Placental epithelial cell (primary cell): ENCODE measurements around the gene CCZ1.

DNA sequence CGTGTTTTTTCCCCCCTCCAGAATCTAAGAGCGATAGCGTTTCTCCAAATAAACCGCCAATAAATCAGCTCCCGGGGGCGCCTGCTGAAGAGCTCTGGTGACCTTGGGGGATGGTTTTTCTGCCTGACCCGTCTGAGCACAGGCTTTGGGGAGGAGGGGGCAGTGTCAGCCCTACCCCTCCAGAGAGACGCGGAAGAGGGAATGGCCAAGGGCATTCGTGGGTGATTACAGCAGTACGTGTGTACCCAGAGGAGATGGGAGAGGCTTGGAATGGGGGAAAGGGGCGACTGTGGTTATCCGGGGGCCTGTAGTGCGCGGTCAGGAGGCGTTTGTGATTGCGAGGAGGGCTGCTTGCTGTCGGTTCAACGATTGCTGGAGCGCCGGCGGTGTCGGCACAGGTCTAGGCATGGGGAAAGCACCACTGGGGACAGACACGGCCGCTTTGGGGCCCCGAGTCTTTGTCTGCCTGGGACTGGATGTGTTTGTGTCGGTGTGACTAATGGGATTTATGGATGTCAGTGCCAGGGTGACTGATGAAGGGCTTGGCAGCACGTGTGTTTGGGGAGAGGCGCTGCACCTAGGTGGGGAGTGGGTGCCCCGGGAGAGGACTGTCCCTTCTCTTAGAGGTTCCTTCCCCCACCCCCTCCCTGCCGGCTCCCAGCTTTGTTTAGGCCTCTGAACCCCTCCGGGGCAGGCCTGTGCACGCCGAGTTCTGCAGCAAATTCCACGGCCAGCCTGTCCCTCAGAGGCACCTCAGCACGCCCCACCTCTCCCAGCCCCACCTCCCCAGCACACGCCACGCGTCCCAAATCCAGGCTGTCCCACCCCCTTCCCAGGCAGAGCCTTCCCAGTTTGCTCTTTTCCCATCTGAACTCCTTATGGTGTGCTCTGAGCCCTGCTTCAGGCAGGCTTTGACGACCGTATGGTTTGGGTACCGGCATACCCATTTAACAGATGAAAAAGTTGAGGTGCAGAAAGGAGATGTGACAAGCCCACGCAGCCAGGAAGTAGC is 6.2 kb upstream of the TNRC18 start:
- CAGE, long polyA plus RNA, result no peak

- CAGE, long polyA plus RNA, result no peak
Measured at GRCh38 chr7:5492561-5493054, 21.0 kb downstream of the FBXL18 start.

- CAGE, long polyA plus RNA, result no peak
Measured at GRCh38 chr7:5495213-5495496, 18.5 kb downstream of the FBXL18 start.

DNA sequence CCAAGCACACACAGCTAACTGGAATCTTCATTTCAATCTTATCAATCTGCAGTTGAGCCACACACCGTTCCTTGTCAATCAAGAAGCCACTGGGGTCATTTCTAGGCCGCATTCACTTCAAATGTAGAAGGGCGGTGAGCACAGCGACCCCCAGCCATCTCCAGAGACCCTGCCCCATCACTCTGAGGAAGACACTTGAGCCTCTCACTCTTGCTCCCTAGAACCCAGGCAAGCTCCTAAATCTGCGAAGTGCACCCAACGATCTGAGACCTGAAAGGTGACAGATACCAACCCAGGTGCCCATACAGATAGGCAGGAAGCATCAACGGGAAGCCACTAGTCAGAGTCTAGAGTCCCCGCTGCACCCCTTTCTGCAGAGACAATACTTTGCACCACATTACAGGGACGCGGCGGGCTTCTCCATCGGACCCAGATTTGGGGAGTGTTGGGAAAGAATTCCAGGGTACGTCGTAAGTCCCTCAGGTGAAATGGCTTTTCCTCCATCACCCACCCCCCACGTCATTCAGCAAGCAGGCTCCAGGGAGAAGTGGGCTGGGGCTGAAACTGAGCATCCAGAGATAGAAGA is 819 bp downstream of the FBXL18 start:
- CAGE, long polyA plus RNA, result no peak

DNA sequence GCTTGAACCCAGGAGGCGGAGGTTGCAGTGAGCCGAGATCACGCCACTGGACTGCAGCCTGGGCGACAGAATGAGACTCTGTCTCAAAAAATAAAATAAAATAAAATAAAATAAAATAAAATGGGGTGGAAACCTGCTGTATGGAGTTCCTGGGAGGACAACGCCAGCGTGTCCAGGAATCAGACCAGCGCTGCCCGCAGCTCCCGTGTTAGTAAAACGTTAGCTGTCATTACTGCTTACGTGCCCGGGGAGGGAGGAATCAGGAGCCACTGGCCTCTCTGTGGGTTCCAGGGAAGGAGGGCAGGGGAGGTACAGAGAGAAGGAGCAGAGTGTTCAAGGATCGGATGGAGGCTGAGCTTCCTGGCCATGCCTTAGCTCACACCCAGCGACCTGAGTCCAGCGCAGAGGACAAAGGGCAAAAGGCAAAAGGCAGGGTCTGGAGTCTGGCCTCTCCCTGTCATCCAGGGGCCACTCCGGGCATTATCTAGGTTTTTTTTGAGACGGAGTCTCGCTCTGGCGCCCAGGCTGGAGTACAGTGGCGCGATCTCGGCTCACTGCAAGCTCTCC is 22.2 kb upstream of the ACTB start:
- CAGE, long polyA plus RNA, result no peak

DNA sequence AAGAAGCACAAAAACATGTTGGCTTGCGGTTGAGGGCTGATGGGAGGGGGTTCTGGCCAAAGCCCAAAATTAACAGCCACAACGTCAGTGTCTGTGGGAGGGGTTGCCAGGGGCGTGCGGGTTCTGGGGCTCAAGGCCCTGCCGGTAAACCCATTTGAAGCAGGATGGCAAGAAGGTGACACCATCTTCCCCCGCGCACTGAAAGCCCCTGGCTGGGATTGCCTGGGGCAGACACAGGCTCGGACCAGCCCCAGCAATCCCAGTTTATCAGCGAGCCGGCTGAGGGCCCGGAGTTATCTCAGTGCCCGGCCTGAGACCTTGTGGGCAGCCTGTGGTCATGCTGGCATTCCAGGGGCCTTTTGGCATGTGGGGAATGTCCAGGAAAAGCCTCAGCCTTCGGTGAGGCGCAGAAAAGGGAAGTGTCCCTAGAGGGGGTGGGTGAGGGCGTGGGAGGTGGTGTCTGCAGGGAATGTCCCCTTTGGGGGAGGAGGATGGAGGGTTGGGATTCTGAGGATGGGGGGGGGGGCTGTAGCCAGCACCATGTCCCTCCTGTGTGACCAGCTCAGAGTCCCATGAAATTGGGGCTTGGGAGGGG is 1.2 kb upstream of the FSCN1 start:
- CAGE, long polyA plus RNA, result no peak

DNA sequence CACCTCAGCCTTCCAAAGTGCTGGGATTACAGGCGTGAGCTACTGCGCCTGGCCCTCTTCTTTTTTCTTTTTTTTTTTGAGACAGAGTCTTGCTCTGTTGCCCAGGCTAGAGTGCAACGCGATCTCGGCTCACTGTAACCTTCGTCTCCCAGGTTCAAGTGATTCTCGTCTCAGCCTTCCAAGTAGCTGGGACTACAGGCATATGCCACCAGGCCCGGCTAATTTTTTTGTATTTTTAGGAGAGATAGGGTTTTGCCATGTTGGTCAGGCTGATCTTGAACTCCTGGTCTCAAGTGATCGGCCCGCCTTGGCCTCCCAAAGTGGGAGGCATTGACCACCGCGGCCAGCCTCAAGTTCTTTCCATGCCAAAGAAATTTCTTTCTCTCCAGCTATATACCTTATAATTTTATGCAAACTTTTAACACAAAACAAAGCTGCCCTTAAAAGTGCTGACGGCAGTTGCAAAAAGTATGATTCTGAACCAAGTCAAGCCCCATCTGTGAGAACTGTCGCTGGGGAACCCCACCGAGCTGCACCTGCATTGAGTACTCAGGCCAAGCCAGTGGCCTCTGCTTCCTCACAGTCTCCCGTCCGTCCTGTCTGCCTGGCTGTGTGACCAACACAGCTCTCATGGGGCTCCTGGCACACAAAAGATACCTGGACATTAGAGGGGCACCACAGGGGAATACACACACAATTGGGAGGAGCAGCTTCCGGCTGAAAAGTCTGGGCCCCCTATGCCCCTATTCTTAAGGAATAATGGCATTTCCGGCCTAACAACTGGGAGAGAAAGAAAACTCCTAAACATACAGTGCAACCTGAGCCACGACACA is 83.6 kb downstream of the FSCN1 start:
- CAGE, long polyA plus RNA, result no peak

GRCh38 chr7:5691670-5691884 is 89.9 kb downstream of the RNF216 start:
- CAGE, long polyA plus RNA, result no peak

DNA sequence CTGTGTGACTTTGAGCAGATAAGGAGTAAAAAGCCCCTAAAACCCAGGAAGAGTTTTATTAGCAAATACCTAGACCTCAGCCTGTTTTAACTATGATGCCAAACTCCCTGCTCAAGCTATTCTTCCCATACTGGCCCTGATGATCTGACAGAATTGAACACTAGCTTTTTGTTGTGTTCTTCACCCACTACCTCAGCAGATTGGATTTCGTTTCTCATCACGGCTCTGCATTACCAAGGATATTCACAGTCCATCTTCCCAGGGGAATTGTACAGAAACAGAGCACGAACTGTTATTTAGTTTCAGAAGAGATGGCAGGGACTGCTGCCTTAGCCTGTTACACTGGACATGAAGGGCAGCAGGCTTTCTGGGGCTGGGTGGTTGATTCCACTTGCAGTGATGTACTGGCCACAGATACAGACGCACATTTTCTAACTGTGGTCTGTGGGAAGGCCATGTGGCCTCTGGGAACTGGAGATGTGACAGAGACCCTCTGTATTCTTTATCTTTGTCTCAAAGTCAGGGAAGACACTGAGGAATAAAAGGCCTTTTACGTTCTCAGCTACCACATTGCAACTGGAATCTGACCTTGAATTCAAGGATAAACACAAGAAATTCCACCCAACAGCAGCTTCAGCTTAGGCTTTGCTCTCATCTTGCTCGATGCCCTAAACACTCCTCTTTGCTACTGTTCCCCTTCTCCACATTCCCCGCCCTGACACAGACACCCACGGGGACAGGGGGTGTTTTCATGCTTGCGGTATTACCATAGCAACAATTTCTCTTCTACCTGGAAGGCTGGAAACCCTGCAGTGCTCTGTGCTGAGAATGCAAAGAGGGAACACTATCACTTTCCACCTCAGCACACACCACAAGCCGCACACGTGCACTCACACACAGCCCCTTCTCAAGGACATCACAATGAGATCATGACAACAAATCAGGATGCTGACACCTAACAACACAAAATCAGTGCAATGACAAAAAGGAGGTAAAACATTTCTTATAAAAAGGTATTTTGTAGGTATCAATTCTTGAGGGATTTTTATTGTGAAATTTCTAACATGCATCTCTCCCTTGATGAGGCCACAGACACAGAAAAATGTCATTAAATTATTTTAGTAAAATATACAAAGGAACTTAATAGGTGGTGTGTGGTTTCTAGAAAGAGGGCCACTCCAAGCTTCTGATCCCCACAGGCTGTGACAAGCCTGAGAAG is 81.7 kb downstream of the RNF216 start:
- CAGE, long polyA plus RNA, result no peak

- CAGE, long polyA plus RNA, result no peak
Measured at GRCh38 chr7:5831034-5831833, 49.4 kb upstream of the OCM start.

DNA sequence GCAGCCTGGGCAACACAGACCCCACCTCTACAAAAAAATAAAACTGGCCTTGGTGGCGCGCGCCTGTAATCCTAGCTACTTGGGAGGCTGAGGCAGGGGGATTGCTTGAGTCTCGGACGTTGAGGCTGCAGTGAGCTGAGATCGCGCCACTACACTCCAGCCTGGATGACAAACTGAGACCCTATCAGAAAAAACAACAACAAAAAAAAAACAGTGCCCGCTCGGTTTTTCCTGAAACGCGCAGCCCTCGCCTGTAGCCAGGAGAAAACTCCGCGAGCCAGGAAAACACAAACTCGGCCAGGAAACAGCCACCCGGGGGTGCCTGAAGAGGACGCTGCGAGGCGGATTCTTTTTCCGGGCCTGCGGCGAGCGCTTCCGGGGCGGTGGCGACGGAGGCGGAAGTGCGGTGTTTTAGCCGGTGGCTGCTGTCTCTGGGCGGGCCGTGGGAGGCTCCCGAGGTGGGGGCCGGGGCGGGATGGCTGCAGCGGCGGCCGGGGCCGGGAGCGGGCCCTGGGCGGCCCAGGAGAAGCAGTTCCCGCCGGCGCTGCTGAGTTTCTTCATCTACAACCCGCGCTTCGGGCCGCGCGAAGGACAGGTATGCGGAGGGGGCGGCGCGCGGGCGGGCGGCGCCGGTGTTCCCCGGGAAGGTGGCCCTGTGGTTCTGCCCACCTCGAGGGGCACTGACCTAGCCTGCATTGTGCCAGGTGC is at the start of gene CCZ1:
Gene CCZ1, plus strand, starts transcription at position 409 of the 708 bp plus-strand sequence.
- CAGE, long polyA plus RNA, result no peak

DNA sequence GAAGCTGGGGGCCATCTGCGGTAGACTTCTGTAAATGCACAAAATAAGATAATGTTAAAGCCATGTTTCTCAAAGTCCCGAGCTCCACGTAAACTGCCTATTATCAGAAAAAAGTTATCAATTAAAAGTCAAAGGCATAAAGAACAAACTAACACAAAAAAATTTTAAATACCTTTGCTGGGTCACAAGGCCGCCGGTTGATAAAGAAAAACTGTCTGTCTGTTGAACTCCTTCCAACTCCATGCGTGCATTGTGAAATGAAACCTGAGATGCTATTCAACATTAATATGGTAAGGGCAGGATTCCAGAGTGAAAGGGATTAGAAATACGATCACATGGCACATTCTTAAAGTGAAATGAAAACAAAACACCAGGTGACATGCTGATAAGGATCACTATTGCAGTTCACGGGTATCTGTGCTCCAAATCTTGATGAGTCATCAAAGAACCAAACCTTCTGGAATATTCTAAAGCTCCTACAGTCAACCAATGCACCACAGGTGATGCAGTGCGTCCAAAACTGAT is 13.4 kb downstream of the PMS2 start:
- CAGE, long polyA plus RNA, result no peak

DNA sequence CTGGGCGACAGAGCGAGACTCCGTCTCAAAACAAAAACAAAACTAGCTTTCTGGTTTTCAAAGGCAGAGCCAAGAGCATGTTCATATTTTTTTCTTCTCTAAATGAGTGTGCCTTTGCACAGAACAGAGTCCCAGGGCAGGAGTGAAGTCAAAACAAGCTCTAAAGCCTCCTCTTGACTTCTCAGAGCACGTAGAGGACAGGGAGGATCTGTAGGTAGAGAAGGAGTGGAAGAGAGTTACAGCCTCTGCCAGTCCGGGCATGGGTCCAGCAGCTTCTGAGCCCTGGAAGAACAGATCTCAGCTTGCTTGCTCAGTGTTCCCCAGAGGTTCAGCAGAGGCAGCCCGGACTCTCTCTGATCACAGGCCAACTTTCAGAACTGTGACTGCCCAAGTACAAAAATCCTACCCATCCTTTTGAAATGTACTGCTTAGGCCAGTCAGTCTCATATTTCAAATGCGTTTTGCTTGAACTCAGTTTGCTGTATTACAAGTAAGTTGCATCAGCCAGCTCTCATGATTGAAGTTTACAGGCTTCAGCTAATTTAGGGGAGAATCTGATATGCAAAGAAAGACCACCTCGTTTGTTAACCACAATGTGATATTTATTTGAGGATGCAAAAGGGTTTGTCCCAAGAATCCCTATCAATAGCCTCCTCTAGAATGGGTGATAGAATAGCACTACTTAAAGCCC is 6.8 kb downstream of the AIMP2 start:
- CAGE, long polyA plus RNA, result no peak

- CAGE, long polyA plus RNA, result no peak
Measured at GRCh38 chr7:6154485-6155376, 50.0 kb downstream of the USP42 start.

GRCh38 chr7:6213466-6214067 is 58.9 kb downstream of the CYTH3 start:
- CAGE, long polyA plus RNA, result no peak

DNA sequence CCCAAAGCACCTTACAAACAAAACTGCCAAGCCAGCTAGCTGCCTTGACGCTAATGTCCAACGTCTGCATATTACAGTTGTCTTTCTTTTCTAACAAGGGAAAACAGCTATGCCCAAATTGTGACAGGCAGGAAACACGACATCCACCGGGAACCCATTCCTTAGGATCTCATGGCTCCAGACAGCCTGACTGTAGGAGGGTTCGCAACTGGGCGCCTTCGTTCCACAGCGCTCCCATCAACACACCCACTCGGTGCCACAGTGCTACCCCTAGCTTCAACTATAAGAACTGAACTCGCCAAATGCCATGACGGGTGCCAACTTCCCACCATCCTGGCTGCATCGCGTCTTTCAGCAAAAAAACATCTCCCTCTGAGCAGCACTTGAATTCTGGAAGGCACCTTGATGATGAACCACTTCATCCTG is 1.5 kb downstream of the CYTH3 start:
- CAGE, long polyA plus RNA, result no peak

DNA sequence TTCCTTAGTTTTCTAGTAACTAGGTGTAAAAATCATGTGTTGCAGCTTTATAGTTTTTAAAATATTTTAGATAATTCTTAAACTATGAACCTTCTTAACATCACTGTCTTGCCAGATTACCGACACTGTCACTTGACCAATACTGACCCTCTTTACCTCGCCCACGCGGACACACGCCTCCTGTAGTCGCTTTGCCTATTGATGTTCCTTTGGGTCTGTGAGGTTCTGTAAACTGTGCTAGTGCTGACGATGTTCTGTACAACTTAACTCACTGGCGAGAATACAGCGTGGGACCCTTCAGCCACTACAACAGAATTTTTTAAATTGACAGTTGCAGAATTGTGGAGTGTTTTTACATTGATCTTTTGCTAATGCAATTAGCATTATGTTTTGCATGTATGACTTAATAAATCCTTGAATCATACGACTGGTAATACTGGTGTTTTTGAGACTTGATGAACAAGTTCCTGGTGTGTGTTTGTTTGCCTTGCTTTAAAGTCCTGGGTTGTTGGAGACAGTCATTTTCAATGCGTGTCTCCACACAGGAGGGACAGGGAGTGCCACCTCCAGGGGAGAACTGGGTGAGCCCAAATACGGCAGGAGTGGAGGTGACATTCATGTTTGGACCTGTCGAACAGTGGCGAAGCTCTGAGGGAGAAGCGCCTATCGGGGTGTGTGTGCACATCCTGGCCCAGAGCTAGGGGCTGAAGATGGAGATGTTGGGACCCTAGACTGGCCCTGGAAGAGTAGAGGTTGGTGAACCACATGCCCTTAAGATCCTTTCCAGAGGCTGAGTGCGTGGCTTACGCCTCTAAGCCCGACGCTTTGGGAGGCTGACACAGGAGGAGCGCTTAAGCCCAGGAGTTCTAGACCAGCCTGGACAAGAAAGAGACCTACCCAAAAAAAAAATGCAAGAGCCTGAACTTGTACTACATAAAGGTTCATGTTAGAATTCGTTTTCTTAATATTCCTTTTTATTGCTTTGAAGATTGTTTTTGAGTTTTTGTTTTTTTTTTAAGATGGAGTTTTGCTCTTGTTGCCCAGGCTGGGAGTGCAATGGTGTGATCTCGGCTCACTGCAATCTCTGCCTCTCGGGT is 29.6 kb downstream of the RAC1 start:
- CAGE, long polyA plus RNA, result no peak

DNA sequence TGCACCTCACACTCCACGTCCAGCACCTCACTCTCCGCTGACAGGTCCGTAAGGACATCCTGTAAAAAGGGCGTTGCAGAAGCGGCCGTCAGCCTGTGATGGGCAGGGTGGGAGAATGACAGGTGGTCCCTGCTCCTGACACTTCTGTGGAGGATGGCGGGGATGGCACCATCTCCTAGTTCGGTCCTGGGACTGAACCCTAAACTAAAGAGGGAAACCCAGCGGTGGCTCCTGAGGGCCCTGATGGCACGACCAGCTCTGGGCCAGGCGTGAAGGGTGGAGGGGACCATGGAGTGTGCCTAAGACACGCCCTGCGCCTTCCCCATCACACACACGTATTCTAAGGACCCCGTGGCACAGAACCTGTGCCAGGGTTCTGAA is 26.0 kb downstream of the DAGLB start:
- CAGE, long polyA plus RNA, result no peak

DNA sequence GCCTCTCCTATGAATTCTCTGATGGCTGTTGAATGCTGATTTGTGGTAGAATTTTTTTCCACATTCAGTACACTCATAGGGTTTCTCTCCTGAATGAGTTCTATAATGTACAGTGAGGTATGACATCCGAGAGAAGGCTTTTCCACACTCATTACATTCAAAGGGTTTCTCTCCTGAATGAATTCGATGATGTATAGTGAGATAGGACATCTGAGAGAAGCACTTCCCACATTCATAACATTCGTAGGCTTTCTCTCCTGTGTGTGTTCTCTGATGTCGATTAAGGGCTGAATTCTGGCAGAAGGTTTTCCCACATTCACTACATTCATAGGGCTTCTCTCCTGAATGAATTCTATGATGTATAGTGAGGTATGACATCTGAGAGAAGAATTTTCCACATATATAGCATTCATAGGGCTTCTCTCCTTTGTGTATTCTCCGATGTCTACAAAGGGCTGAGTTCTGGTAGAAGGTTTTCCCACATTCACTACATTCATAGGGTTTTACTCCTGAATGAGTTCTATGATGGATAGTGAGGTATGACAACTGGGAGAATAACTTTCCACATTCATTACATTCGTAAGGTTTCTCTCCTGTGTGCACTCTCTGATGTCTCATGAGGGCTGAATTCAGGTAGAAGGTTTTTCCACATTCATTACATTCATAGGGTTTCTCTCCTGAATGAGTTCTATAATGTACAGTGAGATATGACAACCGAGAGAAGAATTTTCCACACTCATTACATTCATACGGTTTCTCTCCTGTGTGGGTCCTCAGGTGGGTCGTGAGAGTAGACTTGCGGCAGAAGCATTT is 15.7 kb downstream of the ZNF12 start:
- CAGE, long polyA plus RNA, result no peak

GRCh38 chr7:6729979-6730724 is 23.4 kb upstream of the ZNF12 start:
- CAGE, long polyA plus RNA, result no peak